ENCODE measurements around a stretch of chr2.

- PRO-cap, 4 experiments = no peak in any of the 4 experiments
- RAMPAGE, long total RNA, 4 experiments = no peak in any of the 4 experiments
Measured at GRCh38 chr2:20225812-20226335, 944 bp upstream of the SDC1 start.

GRCh38 chr2:20243142-20243549, 18.2 kb upstream of the SDC1 start:
- PRO-cap, 4 experiments = no peak in any of the 4 experiments
- RAMPAGE, long total RNA, 4 experiments = no peak in any of the 4 experiments

GRCh38 chr2:20444209-20444568, 2.7 kb upstream of the RHOB start:
- PRO-cap, 4 experiments = no peak in any of the 4 experiments
- RAMPAGE, long total RNA, 4 experiments = no peak in any of the 4 experiments

- PRO-cap, 4 experiments = no peak in any of the 4 experiments
- RAMPAGE, long total RNA, 4 experiments = no peak in any of the 4 experiments
Measured at GRCh38 chr2:20525213-20525990, 78.5 kb downstream of the RHOB start.

- PRO-cap, 4 experiments = no peak in any of the 4 experiments
- RAMPAGE, long total RNA, 4 experiments = no peak in any of the 4 experiments
Measured at GRCh38 chr2:20537826-20538134, 90.9 kb downstream of the RHOB start.

DNA sequence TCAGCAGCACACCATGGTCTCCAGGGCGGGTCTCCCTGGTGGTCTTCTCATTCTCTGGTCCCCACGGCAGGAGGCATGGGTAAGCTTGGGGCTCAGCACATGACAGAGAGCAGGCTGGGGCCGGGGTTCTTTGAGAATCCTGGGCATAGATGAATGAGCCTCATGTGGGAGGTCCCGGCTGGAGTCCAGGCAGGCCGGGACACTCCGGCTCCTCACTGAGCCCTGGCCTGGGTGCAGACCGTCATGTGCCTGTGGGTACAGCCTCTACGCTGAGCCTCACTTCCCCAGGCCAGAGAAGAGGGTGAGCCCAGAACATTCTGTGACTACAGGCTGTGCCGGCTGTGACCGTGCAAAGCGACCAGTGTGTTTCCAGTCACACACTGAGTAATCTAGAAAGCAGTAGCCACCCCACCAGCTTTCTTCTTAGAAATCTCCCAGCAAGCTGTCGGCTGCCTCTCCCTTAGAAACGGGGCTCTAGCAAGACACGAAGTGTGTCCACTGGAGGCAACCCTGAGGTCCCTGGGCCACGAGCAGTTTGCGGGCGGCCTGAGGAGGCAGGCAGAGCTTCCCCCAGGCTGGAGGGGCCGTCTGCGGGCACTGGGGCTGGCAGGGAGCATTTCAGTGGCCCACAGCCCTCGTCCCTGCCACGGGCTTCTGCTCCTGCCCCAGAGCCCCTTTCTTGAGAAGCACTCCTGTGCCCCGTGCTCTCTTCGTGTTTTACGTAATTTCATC, 93.2 kb downstream of the RHOB start:
- PRO-cap, 4 experiments = no peak in any of the 4 experiments
- RAMPAGE, long total RNA, 4 experiments = no peak in any of the 4 experiments

- PRO-cap, 4 experiments = peak in 1 of 4 experiments; most common plus-strand start chr2:20616182 (in 1)
- RAMPAGE, long total RNA, 4 experiments = no peak in any of the 4 experiments
Measured at GRCh38 chr2:20615532-20616236, 35.2 kb downstream of the HS1BP3 start.

GRCh38 chr2:20635065-20635613, 15.8 kb downstream of the HS1BP3 start:
- PRO-cap, 4 experiments = no peak in any of the 4 experiments
- RAMPAGE, long total RNA, 4 experiments = no peak in any of the 4 experiments

DNA sequence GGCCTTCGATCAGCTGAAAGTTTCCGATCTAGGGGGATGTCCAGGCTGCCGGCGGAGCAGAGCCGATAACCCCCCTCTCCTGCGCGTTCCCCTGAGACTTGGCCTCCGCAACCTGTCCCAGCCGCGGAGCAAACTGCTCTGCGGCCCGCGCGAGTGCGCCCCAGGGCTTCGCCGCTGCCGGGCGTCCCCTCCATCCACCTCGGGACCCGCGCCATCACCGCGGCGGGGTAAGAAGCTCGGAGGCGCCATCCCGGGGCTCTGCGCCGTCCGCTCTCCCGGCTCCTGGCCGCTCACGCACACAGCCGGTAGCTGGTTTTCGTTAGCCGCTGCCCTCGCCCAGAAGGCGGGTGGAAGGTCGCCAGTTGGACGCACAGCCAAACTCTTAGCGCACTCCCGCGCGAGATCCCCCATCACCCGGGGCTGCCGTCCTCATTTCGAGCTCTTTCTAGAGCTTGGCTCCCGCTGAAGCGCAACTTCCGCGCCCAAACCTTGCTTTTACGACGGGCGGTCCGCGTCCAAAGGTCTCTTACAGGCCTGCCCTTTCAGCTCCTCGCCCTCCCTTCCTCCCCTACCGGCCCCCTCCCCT, 848 bp upstream of the GDF7 start:
- PRO-cap, 4 experiments = peak in 1 of 4 experiments; most common plus-strand start position 492 of the sequence (in 1); most common minus-strand start position 416 of the sequence (in 1)
- RAMPAGE, long total RNA, 4 experiments = no peak in any of the 4 experiments

DNA sequence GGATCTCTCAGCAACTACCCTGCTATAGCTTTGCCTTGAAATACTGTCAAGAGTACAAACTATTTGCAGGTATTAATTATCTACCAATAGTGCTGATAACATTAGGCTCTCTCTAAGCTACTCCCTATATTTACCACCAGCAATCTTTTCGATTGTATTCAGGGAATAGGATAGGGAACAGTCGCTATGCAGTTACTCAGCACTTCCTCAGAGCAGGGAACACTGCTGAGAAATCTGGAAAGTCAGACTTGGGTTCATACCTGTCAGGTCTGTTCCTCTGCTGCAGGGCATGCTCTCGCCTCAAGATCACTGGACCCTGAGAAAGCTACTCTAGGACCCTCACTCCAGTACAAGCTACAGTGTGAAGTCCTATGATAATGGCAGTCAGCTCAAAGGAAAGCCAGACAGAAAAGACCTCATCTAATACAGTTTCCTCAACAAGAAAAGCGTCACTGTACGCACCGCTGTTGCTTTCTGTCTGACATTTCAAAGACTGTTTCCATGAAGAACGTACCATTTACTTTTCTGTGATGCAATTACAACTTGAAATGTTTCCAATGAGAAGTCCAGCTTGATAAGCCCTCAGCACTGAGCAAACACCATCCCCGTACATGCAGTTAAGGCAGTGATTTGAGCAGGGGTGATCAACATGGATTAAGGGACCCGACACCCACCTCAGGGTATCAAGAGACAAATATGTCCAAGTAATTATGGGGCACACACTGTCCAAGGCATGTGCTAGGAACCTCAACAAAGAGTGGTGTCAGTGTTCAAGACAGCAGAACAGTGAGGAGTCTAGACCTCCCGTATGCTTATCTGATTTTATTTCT, 22.8 kb downstream of the GDF7 start:
- PRO-cap, 4 experiments = no peak in any of the 4 experiments
- RAMPAGE, long total RNA, 4 experiments = no peak in any of the 4 experiments

- PRO-cap, 4 experiments = no peak in any of the 4 experiments
- RAMPAGE, long total RNA, 4 experiments = no peak in any of the 4 experiments
Measured at GRCh38 chr2:20780838-20781273, 42.0 kb downstream of the LDAH start.

- PRO-cap, 4 experiments = no peak in any of the 4 experiments
- RAMPAGE, long total RNA, 4 experiments = no peak in any of the 4 experiments
Measured at GRCh38 chr2:21051812-21052452, 8.1 kb upstream of the APOB start.

DNA sequence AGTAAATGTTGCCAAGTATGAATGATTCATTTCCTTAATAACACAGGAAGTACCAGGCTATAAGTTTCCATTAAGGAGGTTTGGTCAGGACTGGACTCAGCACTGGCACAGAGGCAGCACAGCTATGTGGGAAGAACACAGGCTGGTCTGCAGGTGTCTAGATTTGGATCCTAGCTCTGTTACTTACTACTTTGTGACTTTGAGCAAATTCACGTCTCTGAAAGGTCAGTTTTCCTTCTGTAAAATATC, 97.2 kb downstream of the TDRD15 start:
- PRO-cap, 4 experiments = peak in 2 of 4 experiments; most common plus-strand start position 90 of the sequence (in 2)
- RAMPAGE, long total RNA, 4 experiments = start-site peak on the plus strand in 1 of 4 experiments, centred at position 93 of the sequence, 31 reads per replicate

- PRO-cap, 4 experiments = no peak in any of the 4 experiments
- RAMPAGE, long total RNA, 4 experiments = no peak in any of the 4 experiments
Measured at GRCh38 chr2:21330695-21331540, 207.2 kb downstream of the TDRD15 start.

DNA sequence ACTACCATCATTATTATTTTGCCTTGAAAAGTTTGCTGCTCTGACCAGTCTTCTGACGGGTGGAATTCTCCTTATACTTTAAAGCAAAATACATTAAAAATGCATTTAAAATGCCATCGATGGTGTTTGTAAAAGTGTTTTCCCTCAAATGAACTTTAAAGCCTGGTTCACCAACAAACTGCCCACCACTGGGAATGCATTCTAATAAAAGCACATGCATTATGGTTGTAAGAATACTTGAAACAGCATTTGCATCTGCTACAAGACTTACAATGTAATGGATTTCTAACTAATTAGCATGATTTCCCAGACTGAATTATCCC, 825.3 kb upstream of the KLHL29 start:
- PRO-cap, 4 experiments = no peak in any of the 4 experiments
- RAMPAGE, long total RNA, 4 experiments = no peak in any of the 4 experiments

DNA sequence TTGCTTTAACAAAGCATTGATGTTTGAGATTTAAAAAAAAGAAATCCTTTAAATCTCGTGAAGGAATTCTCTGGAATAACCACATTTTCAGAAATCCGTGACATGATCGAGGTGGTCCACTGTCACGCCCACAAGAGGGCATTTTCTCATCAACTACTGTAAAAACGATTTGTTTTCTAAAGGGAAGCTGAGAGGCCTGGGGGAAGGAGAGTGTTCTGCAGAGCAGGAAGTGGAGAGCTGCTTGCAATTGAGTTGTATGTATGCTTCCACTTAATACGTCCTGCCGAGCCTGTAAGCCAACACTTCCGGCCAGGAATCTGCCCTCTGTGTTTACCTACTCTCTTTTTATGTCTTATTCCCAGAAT, 19.4 kb downstream of the KLHL29 start:
- PRO-cap, 4 experiments = peak in 1 of 4 experiments; most common plus-strand start position 190 of the sequence (in 1); most common minus-strand start position 140 of the sequence (in 1)
- RAMPAGE, long total RNA, 4 experiments = no peak in any of the 4 experiments

DNA sequence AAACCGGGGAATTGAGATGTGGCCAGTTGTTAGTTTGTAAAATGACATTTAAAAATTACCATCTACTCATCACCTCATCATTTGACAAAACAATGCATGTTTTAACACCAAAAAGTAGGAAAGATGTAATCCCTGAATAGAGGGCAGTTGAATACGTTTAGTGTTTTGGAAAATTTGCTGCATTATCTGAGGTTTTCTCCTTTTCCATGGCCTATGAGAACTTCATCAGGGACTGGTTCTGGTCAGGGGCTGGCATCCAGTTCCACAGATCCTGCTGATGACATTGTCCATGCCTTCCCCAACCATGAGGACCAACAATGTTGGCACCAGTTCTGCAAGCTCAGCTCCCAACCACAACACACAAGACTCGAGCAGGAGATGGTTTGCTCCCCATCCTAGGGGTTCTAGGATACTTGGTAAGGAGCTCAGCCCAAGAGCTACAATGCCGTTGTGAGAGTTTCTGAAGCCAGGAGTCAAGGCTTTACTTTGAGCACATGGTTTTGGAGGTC, 20.4 kb downstream of the KLHL29 start:
- PRO-cap, 4 experiments = no peak in any of the 4 experiments
- RAMPAGE, long total RNA, 4 experiments = no peak in any of the 4 experiments

DNA sequence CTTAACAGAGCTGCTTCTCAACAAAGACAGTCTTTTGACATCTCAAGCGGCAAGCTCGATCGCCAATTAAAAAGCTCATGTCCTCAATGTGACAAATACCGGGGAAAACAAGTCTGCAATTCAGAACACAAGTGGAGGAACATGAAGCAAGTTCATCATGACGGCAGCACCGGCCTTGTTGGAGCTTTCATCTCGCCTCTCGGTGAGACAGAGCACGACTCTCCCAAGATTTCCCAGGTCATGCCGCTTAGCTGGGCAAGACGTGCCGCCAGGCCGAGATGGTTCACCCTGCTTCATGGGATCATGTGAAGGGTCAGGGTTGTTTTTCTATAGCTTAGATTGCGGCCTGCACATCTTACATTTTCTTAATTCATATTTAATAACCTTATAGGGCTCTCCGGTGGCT, 65.0 kb downstream of the KLHL29 start:
- PRO-cap, 4 experiments = no peak in any of the 4 experiments
- RAMPAGE, long total RNA, 4 experiments = no peak in any of the 4 experiments

- PRO-cap, 4 experiments = peak in 1 of 4 experiments; most common plus-strand start chr2:23513734 (in 1)
- RAMPAGE, long total RNA, 4 experiments = no peak in any of the 4 experiments
Measured at GRCh38 chr2:23513137-23514161, 128.5 kb downstream of the KLHL29 start.

GRCh38 chr2:23532345-23533096, 147.5 kb downstream of the KLHL29 start:
- PRO-cap, 4 experiments = no peak in any of the 4 experiments
- RAMPAGE, long total RNA, 4 experiments = no peak in any of the 4 experiments

Data from spleen (tissue), 7 donors.